ENCODE results near the genes NDST3 and PRSS12.

DNA sequence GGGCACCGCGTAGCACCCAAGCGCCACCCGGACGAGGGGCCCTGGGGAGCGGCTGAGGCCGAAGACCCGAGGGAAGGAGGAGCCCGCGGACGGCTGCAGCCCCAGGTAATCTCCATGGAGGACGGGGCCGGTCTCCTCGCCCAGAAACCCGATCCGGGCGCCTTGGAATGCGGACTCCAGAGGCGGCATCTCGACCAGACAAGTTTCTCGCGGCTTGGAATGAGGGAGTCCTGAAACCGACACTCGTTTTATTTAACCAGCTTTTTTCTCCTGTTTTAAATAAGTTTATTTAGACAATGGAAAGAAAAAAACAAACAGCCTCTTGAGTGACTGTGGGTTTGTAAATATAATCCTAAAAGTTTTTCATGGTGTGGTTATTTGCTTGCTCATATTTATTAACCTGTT is 477 bp upstream of the NDST3 start:
- PRO-cap: no peak

DNA sequence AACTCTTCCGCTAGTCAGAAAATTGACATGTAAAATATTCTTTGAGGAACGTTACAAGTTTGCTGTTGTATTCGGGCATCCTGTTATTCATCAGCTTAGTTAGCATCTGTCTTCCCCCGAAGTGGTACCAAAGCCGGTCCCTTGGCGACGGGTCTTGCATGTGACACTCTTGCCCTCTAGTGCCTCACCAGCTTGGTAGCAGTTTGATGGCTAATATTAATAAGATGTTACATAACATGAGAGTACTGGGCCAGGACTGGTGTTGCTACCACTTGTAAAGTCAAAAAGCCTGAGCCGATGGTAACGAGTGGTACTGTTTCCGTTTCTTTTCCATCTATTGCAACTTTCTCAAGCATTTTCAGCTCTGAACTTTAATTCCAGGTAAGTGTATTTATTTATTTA is at the start of gene NDST3:
TSS of gene NDST3 (plus strand) at position 275 of the 402 bp plus-strand sequence.
- PRO-cap: no peak

DNA sequence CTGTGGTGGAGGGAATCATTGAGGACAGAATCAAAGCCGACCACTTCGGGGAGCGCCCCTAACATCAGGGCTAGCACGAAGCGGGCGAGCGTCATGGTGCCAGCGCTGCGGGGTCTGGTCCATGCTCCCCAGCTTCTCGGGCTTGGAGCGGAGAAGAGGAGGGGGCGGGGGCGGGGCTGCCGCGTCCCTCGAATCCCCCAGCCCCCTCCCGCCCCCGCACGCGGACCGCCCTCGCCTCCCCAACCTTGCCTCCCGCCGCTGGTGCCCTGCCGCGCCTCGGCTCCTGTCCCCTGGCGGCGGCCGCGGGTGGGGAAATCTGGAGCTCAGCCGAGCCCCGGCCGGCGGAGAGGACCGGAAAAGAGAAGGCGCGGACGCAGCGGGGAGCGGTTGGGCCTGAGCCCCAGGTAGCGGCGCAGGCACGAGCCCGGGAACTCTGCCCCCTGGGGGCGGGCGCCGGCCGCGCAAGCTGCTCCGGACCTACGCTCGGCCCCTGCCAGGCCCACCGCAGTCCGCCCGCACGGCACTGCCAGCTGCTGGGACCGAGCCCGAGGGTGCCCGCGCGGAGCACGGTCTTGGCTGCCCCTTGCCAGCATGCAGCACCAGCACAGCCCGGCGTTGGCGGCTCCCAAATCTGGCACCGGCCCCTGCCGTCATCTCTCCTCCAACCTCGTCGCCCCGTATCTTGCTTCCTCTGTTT is at the start of gene PRSS12:
TSS of gene PRSS12 (minus strand) at position 378 of the 697 bp plus-strand sequence.
- PRO-cap: no peak

DNA sequence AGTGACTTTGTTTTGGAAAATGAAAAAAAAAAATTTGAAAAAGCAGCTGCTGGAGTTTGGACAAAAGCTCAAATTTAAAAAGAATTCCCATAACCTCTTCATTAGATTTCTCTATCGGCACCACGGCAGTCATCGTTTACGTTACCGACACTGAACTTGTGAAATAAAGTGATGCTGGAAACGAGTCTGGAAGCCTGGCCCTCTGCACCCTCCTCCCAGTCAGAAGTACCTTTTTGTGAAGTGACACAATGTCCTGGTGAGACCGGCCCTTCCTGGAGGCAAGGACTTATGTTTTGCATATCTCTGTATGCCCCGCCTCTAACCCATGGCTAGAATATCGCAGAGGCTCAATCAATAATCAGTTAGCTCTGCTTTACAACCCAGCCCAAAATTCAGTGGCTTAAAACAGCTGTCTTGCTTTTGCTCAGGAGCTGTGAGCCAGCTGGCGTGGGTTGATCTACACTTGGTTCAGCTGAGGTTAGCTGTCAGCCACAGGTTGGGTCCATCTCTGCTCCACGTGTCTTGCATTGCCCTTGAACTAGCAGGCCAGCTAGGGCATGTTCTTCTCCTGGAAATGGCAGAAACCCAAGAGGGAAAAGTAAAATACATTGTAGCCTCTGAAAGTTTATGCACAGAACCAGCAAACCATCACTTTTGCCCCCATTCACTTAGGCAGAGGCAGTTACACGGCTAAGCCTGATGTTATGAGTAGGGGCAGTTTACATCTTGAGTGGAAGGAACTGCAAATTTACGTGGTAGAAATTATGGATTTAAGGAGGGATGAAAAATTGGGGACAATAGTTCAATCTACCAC is 98.8 kb upstream of the METTL14 start:
- PRO-cap: unidirectional peak, minus-strand start at position 206 of the sequence

DNA sequence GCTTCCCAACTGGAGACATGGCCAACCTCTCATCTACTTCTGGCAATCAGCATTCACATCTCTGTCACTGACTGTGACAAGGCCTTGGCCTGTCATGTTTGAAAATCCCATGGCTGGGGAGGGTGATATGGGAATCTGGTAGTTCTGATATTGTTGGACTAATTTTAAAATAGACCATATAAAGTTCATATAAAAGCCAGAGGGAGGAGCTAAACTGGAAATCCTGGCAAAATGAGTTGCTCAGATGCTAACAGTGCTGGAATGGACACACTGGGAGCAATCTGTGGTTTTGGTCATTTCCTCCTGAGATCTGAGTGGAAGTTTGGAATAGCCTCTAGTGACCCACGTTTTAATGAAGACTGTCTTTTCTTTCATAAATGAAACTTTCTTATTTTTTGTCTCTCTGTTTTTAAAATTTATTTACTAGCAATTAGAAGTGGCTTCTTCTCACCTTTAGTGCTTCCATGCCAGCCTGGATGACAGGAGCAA is 66.4 kb downstream of the METTL14 start:
- PRO-cap: no peak

- PRO-cap: no peak
These were observed 30.3 kb downstream of the SEC24D start for GRCh38 chr4:118805358-118806335.

DNA sequence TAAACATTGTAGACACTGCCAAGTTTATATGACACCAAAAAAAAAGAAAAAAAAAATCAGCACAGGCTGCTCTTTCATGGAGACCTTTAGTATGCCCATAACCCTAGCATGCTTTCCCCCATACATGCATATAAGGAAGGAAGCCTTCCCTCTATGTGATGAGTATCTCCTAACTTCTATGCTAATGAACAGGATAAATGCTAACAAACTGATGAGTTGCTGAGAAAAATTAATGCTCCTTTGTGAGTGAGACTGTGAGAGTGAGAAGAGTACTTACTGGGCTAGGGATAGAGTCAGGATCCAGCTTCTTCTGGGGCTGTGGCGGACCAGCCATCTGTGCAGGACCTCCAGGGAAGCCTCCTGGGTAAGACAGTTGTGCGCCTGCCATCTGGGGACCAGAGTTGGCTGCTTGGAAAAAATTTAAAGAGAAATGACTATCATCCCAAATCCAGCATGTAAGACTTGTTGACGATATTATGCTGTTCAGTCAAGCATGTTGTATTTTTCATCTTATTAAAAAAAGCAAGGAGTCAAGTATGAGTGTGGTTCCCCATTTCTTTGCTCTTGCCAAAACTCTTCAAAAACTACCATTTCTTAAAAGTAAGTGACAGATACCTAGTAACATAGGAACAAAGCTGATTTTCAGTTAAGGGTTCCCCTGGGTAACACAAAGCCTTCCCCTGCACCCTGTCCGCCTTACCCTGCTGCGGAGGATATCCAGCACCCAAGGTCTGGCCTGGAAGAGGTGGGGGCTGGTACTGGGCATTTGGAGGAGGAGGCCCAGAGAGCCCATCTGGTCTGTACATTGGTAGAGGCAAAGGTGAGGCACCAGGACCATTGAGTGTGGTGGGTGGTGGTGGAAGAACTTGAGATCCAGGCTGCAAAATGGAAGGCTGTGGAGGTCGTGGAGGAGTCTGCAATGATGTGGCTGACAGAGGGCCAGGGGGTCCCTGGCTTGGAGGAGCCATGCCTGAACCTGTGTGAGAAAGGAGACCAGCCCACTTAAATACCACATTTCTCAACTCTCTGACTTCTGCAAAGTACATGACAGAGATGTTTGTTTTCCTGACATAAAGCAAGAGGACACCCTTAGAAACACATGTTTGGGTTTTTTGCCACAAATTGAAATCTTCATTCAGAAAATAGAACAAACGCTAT is 20.8 kb downstream of the SEC24D start:
- PRO-cap: no peak

- PRO-cap: no peak
These were observed 14.6 kb upstream of the SEC24D start for GRCh38 chr4:118850202-118851244.

GRCh38 chr4:118938823-118939927 is 50.5 kb downstream of the SYNPO2 start:
- PRO-cap: no peak

DNA sequence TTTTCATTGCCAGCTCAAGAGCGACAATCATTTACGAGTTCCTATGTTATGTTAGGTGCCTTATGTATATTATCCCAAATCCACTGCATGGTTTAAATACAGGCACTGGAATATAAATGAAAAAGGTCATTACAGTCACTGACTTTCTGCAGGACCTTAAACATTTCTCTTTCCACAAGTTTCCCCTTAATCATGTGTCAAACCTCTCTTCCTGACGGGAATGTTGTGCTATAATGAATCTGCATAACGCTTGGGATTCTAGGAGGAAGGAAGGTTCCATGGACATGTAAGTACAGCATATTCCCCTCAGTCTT is 100.6 kb upstream of the MYOZ2 start:
- PRO-cap: no peak

GRCh38 chr4:119217507-119218061 is 5.1 kb downstream of the USP53 start:
- PRO-cap: no peak

DNA sequence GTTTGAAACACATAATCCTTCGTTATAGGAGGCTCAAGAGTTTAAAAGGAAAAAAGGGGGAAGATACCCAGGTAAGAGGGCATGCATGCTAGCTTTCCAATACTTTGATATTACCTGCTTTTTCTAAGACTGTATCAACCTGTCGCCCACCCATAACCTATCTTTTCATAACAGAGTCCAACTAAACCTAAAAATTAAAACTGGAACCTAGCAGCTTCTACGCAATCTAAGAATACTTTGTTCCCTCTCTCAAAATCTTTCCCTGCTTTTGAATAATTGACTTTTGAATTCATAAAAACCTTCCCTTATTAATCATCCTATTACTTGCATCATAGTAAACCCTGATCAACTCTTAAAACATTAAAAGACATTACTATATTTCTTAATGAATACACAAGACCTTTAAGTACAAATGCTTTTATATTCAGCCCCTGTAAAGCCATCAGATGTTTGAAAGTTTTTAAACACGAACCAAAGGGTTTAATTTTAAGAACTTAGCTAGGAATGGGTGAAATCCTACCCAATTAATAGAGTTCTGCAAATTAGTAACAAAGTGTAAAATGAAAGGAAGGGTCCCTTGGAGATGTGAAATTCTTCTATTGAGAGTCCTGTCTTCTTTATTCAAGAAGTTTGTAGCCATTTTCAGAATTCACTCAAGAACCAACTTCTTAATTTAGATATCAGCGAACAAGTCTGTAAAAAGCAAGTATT is 2.2 kb downstream of the C4orf3 start:
- PRO-cap: no peak

GRCh38 chr4:119299723-119300011 is 778 bp downstream of the C4orf3 start:
- PRO-cap: no peak

GRCh38 chr4:119371274-119371866 is 49.4 kb upstream of the FABP2 start:
- PRO-cap: bidirectional peak, plus-strand start at chr4:119371602, minus-strand start at chr4:119371395

- PRO-cap: bidirectional peak, plus-strand start at chr4:121071355, minus-strand start at chr4:121071235
These were observed 1.3 kb downstream of the NDNF start for GRCh38 chr4:121070620-121071802.

GRCh38 chr4:121073538-121074469 is 1.5 kb upstream of the NDNF start:
- PRO-cap: no peak

- PRO-cap: no peak
These were observed 16.3 kb upstream of the EXOSC9 start for GRCh38 chr4:121784712-121785337.

GRCh38 chr4:121813432-121814101 is 10.1 kb downstream of the CCNA2 start:
- PRO-cap: no peak

- PRO-cap: unidirectional peak, plus-strand start at chr4:121951466
These were observed 756 bp downstream of the TRPC3 start for GRCh38 chr4:121950736-121951872.

DNA sequence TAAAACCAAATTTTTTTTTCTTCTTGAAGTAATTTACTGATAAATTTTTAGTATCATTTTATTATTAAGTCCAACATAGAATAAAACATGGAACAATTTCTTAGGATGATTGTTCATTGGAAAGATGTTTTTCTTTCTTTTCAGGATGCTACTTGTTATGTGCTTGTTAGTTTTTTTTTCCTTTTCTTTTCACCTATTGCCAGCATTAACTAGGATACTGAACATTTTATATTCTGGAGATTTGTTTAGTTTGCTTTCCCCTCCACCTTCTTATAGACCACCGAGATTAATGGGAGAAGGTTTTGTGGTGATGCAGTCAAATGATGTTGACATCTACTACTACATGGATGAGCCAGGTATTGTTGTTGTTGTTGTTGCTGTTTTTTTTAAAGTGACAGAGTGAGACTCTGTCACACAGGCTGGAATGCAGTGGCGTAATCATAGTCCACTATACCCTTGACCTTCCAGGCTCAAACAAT is 37.6 kb downstream of the BLTP1 start:
- PRO-cap: no peak